Aorta (tissue), 1 donor: ENCODE data around the genes ZNF331 and TARM1.

DNA sequence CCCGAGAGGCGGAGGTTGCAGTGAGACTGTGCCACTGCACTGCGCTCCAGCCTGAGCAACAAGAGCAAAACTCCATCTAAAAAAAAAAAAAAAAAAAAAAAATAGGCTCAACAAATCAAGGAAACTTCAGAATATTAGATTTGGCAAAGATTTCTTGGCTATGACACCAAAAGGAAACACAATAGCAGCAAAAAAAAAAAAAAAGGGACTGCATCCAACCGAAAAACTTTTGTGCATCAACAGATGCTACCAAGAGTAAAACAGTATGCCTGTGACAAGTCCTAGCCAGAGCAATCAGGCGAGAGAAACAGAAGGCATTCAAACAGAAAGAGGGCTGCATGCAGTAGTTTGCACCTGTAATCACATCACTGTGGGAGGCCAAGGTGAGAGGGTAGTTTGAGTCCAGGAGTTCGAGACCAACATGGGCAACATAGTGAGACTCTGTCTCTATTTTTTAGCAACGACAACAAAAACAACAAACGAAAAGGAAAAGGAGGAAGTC is 23.7 kb downstream of the ZNF160 start:
- PRO-cap, result no peak

- PRO-cap, result no peak
These were observed 8.1 kb downstream of the ZNF160 start for GRCh38 chr19:53095079-53095658.

- PRO-cap, result no peak
These were observed 3.2 kb downstream of the ZNF415 start for GRCh38 chr19:53129459-53129978.

DNA sequence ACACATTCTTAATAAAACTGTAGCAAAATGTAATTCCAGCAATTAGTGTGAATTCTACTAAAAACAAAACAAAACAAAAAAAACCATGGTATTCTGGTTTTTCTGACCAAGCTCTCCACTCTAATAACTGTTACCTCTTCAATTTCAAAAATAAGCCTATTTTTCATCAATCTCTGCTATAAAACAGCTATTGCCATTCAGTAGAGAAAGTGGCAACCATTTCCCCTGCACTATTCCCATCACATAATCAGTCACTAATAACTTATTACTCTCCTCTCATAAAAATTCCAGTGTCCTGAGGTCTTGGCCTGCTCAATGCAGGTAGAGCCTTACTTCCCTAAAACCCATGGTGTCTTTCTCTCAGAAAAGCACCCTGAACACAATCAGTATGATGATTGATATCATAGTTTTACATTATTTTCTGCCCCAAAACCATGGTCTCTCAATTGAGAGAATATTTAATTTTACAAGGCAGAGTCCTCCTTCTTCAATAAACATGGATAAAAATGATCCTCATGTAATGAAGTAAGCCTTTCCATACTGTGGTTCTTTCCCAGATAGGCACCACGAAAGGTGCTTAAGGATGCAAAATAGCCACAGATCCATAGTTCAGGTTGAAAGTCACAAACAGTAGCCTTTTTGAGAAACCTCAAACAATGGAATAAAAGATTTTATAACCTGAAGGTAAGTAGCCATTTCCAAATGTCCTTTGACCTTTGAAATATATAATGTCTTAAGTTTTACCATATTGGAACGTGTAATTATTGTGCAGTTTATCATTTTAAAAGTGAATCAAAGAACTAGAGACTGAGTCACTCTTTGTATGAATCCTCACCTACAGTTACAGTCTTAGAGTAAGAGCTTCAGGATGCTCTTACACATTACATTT is 6.4 kb upstream of the ZNF415 start:
- PRO-cap, result no peak

DNA sequence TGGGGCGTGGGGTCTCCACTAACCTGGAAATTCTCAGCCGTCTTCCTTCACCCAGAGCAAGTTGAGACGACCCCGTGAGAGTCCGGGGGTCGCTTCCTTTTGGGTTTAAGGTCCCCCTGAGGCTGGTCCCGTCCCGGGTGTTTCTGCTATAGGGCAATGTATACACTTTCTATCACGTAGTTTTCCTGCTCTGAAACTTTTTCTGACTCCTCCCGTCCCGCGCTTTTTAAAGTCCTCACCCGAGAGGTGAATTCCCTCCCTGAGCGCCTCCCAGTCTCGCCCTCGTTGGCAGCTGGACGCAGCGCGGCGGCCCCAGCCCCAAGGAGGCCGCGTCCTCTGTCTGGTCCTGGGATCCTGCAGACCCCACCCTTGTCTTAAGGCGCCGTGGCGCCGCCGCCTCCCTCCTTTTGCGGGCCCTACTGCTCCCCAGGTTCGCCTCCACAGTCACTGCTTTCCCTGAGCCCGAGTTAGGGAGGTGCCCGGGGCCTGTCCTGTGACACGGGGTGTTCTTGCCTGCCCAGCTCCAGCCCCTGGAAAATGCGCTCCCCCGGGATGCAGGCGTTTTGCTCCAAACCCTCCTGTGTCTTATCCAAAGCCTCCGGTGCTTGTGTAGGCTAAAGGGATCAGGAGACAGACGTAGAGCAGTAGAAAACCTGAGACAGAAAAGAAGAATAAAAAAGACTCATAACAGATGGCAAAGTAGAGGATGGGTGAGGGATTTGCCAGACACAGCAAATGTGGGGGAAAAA is 480 bp downstream of the ZNF765 start:
- PRO-cap, result no peak

GRCh38 chr19:53435606-53436512 is 4.1 kb downstream of the ZNF761 start:
- PRO-cap, result no peak

GRCh38 chr19:53504399-53504624 is 33.6 kb upstream of the ZNF331 start:
- PRO-cap, result no peak

- PRO-cap, result no peak
These were observed 33.0 kb upstream of the ZNF331 start for GRCh38 chr19:53504751-53505472.

DNA sequence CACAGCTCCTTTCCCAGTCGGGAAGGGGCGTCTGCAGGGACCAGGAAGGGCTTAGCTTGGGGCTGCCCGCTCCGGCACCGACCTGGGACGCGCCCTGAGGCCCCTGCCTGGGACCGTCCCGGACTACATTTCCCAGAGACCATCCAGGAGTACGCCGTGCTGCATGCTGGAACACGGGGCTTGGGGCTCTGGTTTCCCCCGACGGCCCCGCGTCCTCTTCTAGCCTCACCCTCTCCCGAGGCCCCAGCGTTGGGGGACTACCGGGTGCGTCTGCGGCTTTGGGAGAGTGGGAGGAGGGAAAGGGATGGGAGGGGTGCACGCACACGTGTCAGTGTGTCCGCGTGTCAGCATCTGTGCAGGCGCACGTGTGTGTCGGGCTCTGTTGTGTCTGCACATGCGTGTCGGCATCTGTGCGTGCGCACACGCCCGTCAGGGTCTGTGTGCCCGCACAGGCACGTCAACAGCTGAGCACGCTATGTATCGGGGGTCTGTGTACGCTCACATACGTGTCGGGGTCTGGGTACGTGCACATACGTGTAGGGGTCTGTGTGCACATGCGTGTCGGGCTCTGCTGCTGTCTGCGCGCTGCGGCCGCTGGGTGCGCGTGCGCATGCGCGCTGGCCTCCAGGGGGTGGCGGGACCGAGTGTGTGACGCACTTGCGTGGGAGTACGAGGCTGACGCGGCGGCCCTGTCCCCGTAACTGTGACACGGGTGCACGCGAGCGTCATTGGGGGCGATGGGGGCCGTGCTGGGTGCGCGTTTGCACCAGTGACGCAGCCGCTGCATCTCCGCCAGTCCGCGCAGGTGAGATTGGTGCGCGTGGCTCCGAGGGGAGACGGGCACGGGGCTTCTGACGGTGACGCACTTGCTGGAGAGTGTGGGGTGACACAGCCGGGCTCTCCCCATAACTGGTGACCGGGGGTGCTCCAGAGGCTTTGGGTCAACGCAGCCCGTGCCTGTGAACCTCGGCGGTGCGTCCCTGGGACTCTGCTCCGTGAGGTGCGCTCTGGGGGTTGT is at the start of gene ZNF331:
Gene ZNF331, plus strand, starts transcription at position 654 of the 1,018 bp plus-strand sequence.
- PRO-cap, result bidirectional peak, plus-strand start at position 728 of the sequence, minus-strand start at position 580 of the sequence

- PRO-cap, result no peak
These were observed 11.3 kb downstream of the ZNF331 start for GRCh38 chr19:53549083-53549876.

DNA sequence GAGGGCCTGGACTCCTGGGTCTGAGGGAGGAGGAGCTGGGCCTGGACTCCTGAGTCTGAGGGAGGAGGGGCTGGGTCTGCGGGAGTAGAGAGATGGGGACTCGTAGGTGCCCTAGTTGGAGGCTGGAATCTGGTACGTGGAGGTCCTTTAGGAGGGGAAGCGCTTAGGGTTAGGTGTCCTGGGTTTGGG is 459 bp downstream of the MYADM start:
- PRO-cap, result unidirectional peak, plus-strand start at position 114 of the sequence

GRCh38 chr19:53945360-53945940 is 17.3 kb upstream of the CACNG8 start:
- PRO-cap, result no peak

GRCh38 chr19:53977956-53978850 is 13.2 kb upstream of the CACNG6 start:
- PRO-cap, result no peak

DNA sequence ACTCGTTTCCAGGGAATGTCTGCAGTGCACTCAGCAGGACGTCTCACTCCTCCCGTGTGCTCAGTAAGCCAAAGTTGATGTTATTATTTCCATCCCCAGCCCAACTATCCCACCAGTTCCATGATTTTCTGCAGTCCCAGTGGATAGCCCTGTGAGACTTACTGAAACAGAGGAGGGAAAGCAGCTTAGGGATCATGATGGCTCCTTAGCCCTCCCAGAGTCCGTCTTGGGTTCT is at the start of gene TARM1:
Gene TARM1, minus strand, starts transcription at position 221 of the 235 bp plus-strand sequence.
- PRO-cap, result no peak

GRCh38 chr19:54107986-54108431 is 5.4 kb downstream of the NDUFA3 start:
- PRO-cap, result no peak

DNA sequence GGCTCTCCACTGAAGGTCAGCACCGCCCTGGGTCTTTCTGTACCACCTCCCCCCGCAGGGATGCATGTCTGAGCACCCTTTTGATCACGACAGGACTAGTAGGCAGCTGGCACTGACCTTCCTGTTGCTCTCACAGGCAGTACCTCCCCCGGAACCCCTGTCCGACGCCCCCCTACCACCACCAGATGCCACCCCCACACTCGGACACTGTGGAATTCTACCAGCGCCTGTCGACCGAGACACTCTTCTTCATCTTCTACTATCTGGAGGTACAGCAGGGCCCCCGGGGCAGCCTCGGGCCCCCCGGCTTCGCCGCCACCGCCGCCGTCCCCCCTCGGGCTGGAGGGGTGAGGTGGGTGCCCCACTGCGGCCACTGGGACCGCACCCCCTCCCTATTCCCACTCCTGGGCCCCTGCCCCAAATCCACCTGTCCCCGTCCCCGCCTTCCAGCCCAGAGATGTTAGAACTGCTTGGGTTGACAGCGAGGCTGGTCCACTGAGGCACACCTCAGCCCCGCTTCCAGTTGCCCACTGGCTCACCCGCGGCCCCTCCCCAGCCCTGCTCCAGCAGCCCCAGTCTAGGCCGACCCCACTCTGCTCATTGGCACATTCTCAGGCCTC is 6.7 kb downstream of the LENG1 start:
- PRO-cap, result no peak

- PRO-cap, result no peak
These were observed 452 bp upstream of the TSEN34 start for GRCh38 chr19:54190613-54191098.

GRCh38 chr19:54206576-54206886 is 5.9 kb downstream of the RPS9 start:
- PRO-cap, result no peak

GRCh38 chr19:54316608-54317541 is 3.9 kb upstream of the LILRA5 start:
- PRO-cap, result no peak

DNA sequence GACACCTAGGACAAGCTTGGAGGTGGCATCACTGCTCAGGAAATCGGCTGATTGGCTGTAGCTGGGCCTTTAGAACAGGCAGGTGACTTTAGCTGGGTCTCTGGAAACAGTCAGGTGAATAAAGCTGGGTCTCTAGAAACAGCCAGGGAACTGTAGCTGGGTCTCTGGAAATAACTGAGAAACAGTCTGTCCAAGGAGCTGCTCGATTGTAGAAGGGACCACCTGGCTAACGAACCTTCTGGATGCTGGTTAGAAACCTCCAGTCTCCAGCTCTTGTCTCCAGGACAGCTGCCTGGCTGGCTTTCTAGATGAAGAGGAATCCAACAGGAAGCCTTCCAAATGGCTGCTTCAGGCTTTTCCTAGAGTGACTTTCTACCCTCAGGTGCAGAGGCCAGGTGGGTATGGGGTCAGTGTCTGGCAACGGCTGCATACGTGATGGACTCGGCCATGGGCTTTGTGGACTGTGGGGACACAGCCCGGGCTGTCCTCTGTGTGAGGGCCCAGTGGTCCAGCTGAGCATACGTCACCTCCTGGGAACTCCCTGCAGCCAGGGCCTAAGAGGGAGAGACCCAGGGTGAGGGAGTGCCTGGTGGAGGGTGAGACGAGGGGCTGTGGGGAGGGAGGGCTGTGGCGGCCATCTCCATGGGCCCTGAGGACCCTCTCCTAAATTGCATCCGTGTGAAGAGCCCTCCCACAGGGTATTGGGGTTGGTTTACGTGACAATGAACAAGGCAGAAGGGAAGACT is 9.7 kb downstream of the LAIR1 start:
- PRO-cap, result no peak